LUHMES (cell line): ENCODE measurements around the genes DEDD2, ERF, CIC and ZNF428.

- PRO-cap: no peak
These were observed 2.2 kb upstream of the ATP1A3 start for GRCh38 chr19:41995967-41996893.

DNA sequence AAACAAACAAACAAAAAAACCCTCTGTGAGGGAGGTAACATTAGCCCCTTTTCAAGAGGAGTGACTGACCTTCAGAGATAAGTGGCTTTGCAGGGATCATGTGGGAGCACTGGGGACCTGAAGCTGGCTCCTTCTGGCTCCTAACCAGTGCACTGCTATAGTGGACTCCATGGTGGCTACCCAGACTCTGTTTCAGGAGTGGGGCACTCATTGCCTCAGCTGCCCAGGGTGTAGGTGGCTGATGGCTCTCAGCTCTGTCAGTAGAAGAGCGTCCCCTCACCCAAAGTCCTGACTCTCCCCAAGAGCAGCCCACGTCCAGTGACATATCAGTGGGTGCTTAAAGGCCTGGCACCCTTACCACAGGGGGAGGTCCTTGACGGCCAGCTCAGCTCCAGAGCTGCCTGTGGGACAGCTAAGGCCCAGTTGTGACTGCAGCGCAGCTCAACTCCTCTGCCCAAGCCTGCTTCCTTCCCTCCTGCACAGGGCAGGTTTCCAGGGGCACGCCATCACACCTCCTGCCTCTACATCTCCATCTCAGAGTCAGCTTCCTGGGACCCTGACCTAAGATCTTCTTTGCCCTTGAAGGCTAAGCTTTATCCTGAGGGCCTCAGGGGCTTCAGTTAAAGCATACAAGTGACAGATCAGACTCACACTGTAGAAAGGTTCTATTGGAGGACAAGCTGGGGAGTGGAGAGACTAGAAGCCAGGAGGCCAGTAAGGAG lies 32.4 kb downstream of the GRIK5 start:
- PRO-cap: no peak

- PRO-cap: no peak
These were observed 21.0 kb downstream of the GRIK5 start for GRCh38 chr19:42048995-42049377.

DNA sequence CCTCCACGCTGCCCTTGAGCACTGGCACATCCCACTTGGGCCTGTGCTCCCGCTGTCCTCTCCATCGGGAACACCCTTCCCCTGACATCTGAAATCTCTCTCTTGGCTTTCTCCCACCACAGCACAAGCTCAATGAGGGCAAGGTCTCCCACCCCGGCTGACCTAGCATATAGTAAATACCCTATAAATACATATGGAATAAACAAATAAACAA lies 11.3 kb downstream of the DEDD2 start:
- PRO-cap: no peak

- PRO-cap: bidirectional peak, plus-strand start at chr19:42217875, minus-strand start at chr19:42217678
These were observed at the start of gene DEDD2 for GRCh38 chr19:42217625-42218422. Gene DEDD2 (minus strand): TSS chr19:42217677.

GRCh38 chr19:42246720-42247431 lies 4.5 kb upstream of the GSK3A start:
- PRO-cap: no peak

DNA sequence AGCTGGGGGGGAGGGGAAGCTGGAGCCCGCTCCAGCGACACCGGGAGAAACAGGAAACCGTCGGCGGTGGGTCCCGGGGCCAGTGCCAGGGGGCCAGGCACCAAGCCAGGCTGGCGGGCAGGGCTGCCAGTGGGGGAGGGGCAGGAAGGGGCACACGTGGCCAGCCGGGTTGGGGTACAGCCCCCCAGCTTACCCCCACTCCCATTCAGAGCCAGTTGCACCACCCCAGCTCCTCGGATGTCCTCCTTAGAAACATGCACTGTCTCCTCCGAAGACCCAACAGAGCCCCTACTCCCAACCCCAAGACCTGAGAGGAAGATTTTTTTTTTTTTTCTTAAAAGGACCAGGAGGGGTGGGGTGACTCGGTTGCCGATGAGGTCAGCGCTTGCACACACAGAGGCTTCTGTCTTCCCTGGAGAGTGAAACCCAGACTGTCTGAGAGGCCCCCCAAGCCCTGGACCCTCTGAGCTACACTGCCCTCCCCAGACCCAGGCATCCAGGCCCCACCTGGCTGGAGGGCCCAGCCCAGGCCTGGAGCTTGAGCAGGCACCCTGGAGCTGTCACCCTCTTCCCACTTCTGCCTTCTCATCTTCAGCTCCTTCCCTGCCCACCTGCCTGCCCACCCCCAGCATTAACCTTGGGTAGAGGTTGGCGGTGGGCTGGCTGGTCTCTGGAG lies 4.0 kb downstream of the ERF start:
- PRO-cap: no peak

DNA sequence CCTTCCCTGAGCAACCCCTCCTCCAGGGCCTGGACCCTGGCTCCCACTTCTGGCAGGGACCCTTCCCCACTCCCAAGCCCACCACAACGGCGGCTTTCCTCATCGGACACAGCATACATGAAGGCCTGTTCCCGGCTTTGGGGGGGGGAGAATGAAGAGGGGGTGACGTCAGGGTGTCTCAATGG lies 2.4 kb downstream of the ERF start:
- PRO-cap: no peak

DNA sequence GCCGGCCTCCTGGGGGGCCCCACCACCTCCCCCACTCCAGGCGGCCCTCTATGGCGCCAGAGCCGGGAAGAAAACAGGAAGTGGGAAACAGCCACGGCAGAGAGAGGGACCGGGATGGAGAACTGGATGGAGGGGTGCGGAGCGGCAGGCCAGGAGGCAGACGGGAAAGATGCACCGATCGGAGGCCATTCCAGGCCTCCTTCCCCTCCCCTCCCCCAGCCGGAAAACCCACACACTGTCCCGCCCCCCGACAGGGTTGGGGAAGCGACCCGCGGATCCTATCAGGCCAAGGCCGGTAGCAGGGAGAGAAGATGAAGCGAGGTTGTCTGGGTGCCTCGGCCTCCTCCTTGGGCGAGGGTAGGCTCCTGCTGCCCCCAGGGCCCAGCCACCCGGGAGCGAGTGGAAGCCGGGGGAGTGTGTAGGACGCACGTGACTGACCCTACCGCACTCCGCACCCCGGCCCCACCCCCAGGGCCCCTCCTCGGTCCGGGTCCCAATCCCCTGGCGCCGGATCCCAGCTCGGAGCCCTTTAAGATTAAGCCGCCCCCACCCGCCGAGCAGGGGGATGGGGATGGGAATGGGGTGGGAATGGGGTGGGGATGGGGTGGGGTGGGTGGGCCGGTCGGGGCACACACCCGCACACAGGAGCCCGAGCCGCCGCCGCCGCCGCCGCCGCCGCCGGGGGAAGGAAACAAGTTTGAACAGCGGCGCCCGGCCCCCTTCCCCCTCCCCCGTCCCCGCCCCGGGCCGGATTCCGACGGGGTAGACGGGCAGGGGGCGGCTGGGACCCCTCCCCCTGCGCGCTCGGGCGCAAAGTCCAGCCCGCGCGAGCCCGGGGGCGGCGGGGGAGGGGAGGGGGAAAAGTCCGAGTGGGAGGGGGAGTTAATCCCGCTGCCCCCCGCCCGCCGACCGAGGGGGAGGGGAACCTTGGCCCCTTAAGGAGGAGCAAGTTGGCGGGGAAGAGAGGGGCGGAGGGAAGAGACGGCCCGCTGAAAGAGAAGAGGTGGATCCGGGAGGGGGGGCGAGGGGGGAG lies 1.4 kb downstream of the ERF start:
- PRO-cap: bidirectional peak, plus-strand start at position 252 of the sequence, minus-strand start at position 202 of the sequence; bidirectional peak, plus-strand start at position 631 of the sequence, minus-strand start at position 402 of the sequence; bidirectional peak, plus-strand start outside the sequence, minus-strand start at position 907 of the sequence

GRCh38 chr19:42254240-42254816 lies 600 bp downstream of the ERF start:
- PRO-cap: bidirectional peak, plus-strand start at chr19:42254274, minus-strand start at chr19:42254113; bidirectional peak, plus-strand start at chr19:42254534, minus-strand start at chr19:42254395

DNA sequence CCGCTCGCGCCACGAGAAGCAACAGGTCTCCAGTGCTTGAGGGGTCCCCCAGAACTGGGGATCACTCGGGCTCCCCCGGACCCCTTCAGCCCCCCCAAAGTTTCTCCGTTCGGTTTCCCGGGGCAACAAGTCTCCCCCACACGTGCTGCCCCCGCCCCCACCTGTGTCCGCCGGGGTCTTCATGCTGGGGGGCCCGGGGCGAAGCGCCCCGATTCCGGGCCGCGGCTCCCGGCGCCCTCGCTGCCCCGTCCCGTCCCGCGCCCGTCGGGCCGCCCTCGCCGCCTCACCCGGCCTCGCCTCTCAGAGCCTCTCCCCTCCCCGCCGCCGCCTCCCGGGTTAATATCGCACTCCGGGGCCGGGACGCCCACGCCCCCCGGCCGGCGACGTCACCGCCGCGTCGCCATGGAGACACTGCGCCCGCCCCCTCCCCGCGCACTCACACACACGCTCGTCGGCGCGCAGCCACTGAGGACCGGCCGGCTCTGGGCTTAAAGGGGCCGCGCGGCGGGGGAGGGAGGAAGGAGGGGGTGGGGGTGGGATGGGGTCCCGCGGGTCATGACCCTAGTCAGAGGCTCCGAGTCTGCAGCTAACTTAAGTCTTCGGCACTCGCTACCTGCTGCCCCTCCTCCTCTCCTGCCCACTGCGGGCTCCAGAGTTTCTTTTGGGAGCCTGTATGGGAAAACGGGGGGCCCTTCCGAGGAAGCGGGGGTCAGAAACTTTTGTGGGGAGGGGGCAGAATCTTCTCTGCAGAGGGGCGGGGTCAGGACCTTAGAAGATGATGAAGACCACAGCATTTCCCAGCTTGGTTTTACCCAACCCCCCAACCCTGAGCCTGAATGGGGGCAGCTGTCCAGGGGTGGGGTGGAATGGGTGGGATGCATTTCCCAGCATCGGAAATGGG lies at the start of gene ERF:
TSS of gene ERF (minus strand) at position 312 of the 901 bp plus-strand sequence.
- PRO-cap: bidirectional peak, plus-strand start at position 464 of the sequence, minus-strand start at position 311 of the sequence

GRCh38 chr19:42268393-42269372 lies at the start of gene CIC:
Gene CIC (plus strand): TSS chr19:42269252.
- PRO-cap: bidirectional peak, plus-strand start at chr19:42268553, minus-strand start at chr19:42268245; bidirectional peak, plus-strand start at chr19:42268893, minus-strand start at chr19:42268768

DNA sequence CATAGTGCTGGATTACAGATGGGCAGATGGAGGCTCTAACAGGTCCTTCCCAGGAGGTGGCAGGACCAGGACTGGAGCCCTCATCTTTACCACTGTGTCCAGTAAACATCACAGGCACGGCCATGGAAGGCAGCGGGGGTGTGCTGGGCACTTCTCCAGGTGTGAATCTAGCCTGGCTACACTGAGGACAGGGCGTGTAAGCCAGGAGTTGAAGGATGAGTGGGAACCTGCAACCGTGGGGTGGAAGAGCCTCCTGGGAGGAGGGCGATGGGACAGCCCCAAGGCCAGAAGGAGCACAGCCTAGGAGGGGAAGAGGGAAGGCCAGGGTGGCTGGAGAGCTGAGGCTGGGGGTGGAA lies 6.1 kb downstream of the CIC start:
- PRO-cap: no peak

- PRO-cap: no peak
These were observed 10.2 kb downstream of the CIC start for GRCh38 chr19:42279084-42279760.

GRCh38 chr19:42279761-42280872 lies 11.1 kb downstream of the CIC start:
- PRO-cap: unidirectional peak, plus-strand start at chr19:42279967; bidirectional peak, plus-strand start at chr19:42280604, minus-strand start at chr19:42280421

- PRO-cap: no peak
These were observed 13.0 kb upstream of the PRR19 start for GRCh38 chr19:42288821-42289540.

- PRO-cap: no peak
These were observed 6.2 kb upstream of the CNFN start for GRCh38 chr19:42396289-42396736.

DNA sequence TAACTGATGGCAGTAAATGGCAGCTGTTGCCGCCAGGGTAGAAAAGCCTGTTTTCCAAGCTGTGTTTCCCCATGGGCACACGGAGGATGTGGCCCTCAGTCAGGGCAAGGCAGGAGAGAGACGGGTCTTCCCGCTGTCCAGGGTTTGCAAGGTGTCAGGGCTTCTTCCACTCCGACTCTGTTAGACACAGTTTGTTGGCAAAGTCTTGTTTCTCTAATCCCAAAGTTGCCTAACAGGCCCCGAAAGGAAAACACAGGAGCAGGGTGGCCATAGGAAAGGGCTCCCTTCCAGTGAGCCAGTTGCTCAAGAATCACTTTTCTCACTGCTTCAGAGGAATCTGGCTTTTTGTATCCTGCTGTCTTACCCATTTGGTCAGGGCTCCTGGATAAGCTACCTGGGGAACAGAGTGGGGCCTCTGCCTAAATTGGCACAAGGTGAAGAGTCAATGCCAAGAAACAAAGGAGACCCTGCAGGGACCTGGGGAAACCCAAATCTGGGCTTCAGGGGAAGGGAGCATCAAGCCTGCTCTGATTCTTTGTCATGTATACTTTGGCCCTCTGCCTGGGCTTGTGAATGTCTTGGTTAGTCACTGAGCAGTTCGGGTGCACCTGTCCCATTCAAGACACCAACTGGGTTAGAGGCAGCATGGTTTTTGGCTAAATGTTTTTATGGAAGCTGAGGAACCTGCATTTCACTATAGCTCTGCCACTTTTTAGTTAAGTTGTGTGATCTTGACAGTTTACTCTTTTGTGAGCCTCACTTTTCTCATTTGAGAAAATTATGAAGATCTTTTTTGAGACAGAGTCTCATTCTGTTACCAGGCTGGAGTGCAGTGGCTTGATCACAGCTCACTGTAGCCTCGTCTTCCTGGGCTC lies 29.1 kb upstream of the CXCL17 start:
- PRO-cap: no peak

GRCh38 chr19:43331322-43331793 lies 22.1 kb upstream of the CD177 start:
- PRO-cap: no peak

DNA sequence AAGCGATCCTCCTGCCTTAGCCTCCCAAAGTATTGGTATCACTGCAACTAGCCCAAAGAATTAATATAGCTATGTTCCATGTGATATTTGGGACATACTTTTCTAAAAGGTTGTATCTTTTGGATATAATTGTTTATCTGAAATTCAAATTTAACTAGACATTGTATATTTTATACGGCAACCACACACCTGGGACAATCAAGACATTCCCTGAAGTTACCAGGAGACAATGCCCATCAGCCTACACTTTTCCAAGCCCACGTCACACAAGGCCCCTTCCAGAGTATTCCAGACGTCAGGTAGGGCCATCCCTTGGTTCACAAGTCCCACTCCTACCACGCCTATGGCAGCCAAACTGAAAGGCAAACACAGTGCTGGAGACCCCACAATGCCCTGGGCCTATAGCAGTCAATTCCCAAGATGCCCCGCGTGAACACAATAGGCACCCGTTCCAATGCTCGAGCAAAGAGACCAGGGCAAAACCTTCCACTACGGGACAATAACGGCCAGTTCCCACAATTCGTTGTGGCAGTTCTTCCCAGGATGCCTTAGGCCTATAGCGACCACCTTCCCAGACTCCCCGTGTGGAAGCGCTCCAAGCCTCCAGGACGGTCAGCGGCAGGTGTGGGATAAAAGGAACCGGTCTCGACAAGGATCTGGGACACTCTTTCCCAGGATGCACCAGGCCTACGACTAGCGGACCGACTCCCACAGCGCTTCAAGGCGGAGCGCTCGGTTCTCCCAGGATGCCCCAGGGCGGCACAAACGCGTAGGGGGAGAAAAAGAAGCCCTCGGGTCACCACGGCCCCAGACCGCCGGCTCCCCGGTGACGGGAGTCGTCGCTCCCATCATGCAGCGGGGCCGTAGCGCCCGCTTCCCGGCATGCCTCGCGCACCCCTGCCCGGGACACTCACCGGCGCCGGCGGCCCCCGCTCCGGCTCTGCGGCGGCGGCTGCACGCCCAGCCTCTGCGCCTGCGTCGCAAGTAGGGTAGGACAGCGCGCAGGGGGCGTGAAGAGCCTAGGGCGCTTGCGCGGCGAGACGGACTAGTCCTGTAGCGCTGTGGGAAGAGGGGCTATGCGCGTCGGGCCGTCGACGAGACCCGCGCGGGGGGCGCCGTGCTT lies at the start of gene ZNF428:
TSS of gene ZNF428 (minus strand) at position 986 of the 1,123 bp plus-strand sequence.
- PRO-cap: bidirectional peak, plus-strand start at position 465 of the sequence, minus-strand start at position 358 of the sequence; bidirectional peak, plus-strand start at position 710 of the sequence, minus-strand start at position 670 of the sequence; bidirectional peak, plus-strand start at position 1,048 of the sequence, minus-strand start at position 849 of the sequence